AG09309 (cell line): ENCODE measurements around a stretch of chr21.

GRCh38 chr21:16194814-16195324, 465.1 kb downstream of the USP25 start:
- RRBS = no CpG with 5 or more reads among the region's 8 CpGs

GRCh38 chr21:16280662-16281121, 550.9 kb downstream of the USP25 start:
- RRBS = no CpG with 5 or more reads among the region's 2 CpGs

- RRBS = no CpG with 5 or more reads among the region's 3 CpGs
These were observed 578.4 kb downstream of the USP25 start for GRCh38 chr21:16308125-16308716.

GRCh38 chr21:16309372-16310135, 579.8 kb downstream of the USP25 start:
- RRBS = no CpG with 5 or more reads among the region's 13 CpGs

DNA sequence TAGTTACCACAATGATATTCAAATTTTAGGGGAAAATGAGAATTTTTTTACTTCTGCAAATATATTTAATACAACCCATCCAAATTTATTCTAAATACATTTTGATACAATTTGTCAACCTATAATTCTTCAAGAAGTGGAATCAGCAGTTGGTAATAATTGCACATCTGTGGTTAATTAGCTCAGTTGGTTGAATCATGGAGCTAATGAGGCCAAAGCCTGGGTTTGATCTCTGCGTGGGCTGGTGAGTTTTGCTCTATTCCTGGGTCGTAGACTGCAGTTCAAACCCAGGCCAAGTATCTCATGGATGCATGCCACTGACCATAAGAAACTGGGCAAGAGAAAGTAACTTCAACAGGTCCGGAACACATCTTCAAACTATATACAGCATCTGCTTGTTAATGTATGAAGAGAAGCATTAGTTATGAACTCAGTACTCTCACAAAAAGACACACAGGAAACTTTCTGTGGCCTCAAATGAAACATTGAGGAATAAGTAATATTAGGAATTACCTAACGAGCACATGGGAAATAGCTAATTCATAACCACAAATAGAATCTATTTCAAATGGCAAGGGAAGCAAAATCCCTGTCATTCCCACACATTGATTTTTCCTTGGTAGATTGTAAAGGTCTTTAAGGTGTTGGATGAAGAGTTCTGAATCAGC, 779.8 kb downstream of the USP25 start:
- RRBS = no CpG with 5 or more reads among the region's 4 CpGs

DNA sequence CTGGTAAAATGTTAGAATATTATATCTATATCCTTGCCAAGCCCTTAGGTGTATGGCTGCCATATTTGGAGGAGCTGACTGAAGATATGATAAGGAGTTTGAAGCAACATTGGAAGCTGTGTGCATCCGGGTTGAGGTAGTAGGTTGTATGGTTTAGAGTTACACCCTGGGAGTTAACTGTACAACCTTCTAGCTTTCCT, 809.8 kb downstream of the USP25 start:
- RRBS = no CpG with 5 or more reads among the region's 1 CpG

DNA sequence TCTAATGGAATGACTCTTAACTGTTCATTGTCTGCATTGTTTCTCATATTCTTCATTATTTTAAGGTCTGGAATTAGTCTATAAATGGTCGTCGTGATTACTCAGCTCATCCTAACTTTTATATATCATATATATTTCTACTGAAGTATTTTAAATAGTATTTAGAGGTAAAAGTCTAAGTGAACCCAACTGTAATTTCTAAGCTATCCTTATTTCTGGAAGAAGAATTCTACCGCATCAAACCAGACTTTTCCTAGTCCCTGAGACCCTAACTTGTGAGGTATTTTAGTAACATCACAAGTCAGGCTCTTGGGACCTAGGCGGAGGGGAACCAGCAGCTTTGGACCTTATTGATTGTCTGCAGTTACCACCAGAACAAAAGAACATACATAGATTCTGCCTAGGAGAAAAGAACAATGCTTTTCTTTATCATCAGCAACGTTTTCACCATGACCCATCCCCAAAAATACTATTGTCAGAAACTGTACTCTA, 860.3 kb downstream of the USP25 start:
- RRBS = no CpG with 5 or more reads among the region's 5 CpGs

- RRBS = no CpG with 5 or more reads among the region's 4 CpGs
These were observed 61.3 kb upstream of the CXADR start for GRCh38 chr21:17451440-17452063.

DNA sequence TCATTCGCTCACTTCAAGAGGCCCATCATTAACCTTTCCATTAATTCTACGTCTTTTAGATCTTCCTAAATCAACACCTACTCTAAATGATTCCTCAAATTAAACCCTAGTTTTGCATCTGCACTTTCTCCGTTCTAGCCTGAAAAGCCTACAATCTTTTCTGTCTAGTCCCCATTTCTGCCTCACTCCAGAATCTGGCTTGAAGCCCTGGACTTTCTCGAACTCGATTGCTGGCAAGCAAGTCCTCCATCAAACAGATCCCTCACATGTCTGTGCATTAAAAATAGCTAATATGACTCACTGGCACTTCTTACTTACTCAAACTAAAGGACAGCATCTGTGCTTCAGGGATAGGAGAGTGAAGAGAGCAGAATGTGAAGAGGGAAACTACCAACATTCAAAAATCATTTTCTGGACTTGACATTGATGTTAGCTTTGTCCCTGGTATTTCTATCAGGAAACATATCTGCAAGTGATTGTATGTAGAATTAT, 51.8 kb upstream of the CXADR start:
- RRBS = no CpG with 5 or more reads among the region's 5 CpGs

DNA sequence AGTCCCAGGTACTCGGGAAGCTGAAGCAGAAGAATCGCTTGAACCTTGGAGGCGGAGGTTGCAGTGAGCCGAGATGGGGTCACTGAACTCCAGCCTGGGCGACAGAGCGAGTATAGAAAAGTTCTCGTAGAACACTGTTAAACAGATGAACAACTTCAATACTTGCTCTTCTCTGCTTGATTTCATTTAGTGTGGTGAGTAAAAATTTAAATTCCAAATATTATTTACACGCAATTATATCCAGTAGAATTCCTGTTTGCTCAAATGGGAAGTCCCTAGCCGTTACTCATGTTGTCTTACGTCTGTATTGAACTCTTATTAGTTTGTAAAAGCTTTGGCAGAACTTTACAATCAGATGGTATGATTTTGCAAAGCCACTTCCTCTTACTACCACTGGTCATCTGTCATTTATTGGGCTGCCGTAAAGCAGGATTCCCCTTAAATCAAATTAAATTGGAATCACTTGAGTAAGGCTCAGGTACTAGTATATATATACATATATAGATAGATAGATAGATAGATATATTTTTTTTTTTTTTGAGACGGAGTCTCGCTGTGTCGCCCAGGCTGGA, 1.9 kb upstream of the CXADR start:
- RRBS = no CpG with 5 or more reads among the region's 14 CpGs

GRCh38 chr21:17613210-17613440, 424 bp upstream of the BTG3 start:
- RRBS = no CpG with 5 or more reads among the region's 16 CpGs

DNA sequence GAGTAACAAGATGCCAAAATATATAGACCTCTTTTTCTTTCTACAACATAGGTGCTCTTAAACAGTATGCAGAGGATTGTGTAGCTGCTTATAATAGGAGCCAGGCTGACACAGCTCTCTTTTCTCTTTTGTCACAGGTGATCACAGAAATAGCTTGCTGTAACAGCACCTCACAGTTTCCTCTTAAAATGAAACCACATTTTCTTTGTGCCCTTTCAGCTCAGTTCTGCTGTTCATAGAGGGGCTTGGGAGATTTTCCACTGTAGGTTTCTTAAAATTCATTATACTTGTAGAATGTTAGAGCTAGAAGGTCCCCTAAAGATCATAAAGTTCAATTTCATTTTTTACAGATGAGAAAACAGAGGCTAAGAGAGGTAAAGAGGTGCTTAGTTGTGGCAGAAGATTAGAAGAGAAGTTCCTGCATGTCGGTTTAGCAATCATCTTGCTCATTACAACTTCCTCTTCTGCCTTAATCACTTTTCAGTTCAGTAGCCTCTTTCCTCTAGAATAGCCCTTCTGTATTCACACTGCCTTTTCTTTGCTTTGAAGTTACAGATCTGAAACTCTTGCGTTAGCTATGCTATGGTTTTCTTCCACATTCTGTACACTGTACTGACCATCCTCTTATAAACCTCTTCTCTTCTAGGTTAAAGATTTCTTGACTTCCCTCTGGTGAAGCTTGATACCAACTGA, 35.2 kb downstream of the C21orf91 start:
- RRBS = no CpG with 5 or more reads among the region's 2 CpGs

GRCh38 chr21:17784651-17785375, 34.3 kb downstream of the C21orf91 start:
- RRBS = no CpG with 5 or more reads among the region's 6 CpGs

DNA sequence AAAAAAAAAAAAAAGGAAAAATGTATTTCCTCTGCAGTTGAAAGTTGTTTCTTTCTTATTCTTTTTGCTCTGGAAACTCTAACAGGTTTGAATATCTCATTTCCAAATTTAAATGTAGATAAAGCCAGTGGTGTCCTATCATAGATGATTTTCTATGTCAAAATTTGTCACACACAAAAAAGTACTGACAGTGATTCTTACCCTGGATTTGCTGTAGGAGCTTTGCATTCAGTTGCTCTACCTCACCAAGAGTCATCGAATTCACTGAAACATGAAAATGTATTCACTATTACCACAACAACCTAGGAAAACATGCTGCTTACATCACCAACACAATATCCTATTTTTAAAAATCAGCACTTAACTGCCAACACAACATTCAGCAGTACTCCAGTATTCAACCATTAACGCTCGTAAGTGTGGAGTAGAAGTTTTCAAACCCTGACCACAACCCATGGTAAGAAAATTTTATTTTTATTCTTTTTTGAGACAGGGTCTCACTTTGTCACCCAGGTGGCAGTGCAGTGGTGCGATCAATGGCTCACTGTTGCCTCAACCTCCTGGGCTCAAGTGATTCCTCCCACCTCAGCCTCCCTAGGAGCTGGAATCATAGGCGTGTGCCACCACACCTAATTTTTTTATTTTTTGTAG, 24.0 kb downstream of the C21orf91 start:
- RRBS = no CpG with 5 or more reads among the region's 5 CpGs

DNA sequence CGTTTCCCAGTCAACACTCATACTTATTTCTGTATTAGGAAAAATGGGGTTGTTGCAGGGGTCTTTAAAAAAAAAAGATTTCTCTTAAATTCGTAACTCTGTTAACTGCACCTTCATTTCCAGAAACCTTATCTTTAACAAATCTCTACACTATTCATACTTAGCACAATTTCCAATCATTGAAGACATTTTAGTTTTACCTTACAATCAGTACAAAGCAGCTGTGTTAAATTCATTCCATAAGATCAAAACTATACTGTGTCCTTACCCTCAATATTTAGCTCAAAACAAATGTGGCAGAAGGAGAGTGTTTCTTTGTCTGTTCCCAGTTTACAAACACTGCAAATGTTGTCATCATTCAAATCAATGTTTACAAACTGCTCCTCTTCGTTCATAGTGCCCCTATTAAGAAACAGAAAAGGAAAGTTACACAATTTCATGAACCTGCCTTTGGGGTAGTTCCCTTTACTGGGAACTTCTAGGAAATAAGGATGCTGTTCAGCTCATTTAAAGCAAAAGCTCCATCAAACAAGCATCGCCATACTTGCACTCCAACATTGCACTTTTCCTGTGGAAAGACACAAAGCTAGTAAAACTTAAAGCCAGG, 1.1 kb downstream of the C21orf91 start:
- RRBS = no CpG with 5 or more reads among the region's 4 CpGs

- RRBS = 5% methylated on average over 10 of the region's 81 CpGs
These were observed 692 bp downstream of the CHODL start for GRCh38 chr21:18244984-18246065.

- RRBS = no CpG with 5 or more reads among the region's 5 CpGs
These were observed 201.1 kb downstream of the NCAM2 start for GRCh38 chr21:21199190-21199909.

DNA sequence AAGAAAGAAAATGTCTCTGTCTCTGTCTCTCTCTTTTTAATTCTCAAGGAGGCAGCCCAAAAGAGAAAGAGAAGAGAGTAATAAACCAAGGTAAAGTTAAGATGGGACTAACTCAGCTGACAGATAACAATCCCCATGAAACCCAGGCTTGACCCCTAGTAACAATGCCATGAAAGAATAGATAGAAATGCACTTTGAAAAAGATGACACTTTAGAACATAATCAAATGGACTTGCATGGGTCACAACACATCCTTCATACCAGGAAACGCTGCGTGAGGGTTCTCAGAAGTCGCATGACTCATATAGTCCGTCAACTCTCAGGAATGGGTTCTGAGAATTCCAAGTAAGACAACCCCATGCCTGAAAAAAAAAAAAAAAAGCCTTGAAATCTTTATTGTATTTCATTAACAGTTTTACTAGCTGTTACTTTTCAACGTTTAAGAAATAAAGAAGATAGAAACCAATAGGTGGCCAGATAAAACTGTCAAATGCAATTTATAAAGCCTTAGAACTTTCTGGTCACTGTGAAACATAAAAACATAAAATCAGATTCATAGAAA, 201.9 kb downstream of the NCAM2 start:
- RRBS = no CpG with 5 or more reads among the region's 5 CpGs

- RRBS = no CpG with 5 or more reads among the region's 1 CpG
These were observed 1344.7 kb downstream of the NCAM2 start for GRCh38 chr21:22342855-22343273.

DNA sequence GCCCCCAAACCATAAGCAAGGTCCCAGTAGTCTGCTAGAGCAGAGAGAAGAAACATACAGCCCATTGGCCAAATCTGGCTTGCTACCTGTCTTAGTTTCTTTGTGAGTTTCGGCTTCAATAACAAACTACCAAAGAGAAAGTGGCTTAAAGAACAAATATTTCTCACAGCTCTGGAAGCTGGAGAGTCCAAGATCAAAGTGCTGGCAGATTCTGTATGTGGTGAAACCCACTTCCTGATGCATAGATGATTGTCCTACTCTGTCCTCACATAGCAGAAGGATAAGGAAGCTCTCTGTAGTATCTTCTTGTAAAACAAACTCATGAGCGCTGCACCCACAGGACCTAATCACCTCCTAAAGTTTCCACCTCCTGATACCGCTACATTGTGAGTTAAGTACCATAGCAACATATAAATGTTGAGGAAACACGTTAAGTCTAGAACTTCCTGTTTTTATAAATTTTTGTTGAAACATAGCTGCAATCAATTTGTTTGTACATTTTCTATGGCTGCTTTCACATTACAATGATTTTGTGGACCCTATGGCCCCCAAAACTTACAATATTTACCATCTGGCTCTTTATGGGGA, 1423.2 kb downstream of the NCAM2 start:
- RRBS = no CpG with 5 or more reads among the region's 4 CpGs